Bronchial lymph node (tissue), 1 donor: ENCODE measurements around a stretch of chr3.

- PRO-cap: no peak
These were observed 57.4 kb downstream of the SH3BP5 start for GRCh38 chr3:15274926-15275417.

DNA sequence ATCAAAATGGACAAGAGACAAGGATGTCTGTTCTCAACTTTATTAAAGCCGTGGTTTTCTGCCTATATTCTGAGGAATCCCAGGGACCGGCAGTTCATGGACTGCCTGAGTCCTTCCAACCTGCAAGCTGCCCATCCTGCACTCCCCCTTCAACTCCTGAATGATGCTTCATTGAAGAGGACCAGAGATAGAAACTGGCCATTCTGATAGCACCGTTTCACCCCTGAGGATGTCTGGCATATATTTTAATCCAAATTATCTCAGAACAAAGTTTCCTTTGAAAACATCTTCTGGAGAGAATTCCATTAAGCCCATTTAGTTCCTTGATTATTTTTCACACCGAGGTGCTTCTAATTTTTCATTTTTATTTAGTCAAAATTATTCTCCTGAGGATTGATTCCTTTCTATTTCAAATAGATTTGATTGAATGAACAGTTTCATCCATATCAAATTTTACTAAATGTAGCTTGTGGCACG, 54.0 kb downstream of the SH3BP5 start:
- PRO-cap: no peak

GRCh38 chr3:15295369-15296158, 36.8 kb downstream of the SH3BP5 start:
- PRO-cap: no peak

DNA sequence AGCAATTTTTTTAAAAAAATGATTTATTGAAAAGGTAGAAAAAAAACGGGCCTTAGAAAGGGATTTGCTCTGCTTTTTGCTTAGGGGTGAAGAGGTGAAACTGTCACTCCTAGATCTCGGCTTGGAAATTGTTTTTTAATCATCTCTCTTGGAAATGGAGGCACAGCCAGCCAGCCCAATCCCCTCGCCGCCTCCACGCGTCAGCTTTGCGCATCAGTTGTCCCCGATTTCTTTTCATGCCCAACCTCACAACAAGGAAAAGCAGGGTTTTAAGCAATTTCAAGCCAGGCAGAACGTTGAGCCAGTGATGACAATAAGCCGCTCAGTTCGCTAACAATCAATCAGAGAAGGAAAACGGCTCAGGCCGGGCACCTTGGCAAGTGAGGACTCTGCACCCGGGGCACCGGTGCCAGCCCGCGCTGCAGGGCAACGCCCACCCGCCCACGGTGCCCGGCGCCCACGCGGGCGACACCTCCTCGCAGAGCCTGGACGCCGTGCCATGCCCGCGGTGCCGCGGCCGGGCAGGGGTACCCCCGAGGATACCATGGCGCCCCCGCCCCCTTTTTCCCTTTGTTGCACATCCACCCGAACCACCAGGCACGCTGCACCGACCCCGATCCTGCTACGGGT, 859 bp downstream of the SH3BP5 start:
- PRO-cap: bidirectional peak, plus-strand start at position 340 of the sequence, minus-strand start at position 242 of the sequence; bidirectional peak, plus-strand start outside the sequence, minus-strand start at position 382 of the sequence

DNA sequence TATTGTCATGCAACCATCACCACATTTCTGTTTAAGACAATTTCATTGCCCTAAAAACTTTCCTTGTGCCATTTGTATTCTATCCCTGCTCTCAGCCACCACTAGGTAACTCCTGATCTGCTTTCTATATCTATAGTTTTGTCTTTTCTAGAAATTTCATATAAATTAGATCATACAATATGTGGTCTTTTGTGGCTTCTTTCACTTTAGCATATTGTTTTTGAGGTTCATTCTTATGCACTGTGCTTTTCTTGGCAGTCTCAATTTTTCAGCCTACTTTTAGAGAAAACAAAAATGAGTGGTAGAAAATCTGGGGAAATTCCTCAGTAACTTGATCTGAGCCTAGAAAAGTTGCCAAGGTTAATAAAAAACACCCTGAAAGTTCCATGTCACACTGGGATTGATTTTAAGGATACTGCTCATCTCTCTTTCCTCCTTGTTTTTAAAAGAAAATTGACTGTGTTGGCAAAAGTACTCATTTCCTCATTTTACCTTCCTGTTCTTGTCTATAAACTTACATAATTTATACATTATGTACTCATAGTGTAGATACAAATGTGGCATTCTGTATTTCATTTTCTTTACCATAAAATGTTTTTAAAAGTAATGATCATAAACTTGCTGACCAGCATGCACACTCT, 28.4 kb upstream of the SH3BP5 start:
- PRO-cap: unidirectional peak, plus-strand start at position 392 of the sequence

DNA sequence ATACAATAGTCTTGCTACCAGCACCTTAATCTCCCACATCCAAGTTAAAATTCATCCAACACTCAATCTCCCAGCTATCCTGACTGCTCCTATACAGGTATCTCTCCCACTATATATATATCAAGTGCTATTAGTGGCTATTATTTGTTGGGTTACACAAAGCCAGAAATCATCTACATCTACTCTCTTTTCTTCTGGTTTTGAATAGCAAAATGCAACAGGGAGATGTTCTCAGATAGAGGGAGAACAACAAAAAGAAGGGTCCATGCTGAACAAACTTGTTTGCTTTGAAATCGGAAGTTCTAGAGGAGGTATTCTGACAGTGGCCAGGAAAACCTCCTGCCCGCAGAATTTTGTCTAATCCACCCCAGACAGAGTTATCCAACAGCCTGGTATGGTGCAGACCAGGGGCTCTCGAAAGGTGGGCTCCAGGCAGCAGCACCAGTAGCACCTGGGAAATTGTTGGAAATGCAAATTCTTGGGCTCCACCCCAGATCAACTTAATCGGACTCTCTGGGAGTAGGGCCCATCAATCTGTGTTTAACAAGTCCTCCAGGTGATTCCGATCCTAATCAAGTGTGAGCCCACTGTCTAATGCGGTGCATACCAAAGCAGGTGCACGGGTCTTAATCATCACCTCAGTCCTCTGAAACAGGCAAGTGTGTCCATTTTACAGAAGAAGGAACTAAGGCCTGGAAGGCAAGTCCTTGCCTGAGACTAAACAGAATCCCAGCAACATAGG, 51.3 kb downstream of the BTD start:
- PRO-cap: no peak

DNA sequence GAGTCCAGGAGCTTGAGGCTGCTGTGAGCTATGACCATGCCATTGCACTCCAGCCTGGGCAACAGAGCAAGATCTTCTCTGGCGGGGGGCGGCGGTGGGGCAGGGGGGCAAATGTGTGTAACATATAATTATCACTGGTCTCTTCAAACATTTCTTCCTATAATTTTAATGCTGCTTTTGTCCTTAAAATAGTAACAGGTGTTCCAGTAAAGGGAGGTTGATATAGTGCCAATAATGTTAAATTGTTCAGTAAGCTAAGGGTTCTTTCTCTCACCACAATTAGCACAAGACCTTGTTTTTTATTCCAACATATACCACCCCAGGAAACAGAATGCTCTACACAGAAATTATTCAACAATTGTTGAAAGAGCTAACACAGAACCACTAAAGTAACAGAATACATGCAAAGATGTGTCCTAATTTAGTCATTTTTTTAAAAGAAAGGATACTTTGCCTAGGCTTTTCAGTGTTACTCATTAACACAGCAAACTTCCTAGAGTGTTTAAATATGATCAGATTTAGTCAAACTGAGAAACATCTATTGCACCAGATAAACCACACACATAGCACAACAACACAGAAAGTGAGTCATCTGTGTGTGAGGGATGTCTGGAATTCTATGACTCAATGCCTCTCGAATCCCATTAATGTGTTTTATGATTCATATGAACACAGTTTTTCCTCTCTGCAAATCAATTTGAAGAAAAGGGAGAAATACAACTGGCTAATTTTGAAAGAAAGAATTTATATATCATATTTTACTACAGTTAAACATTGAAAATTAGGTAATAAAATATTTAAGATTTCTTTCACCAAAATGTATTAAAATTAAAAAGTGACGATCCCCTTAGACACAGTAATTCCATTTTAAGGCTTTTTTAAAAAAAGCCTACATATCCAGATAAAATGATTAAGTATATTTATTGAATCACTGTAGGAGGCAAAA, 28.9 kb downstream of the ANKRD28 start:
- PRO-cap: no peak

GRCh38 chr3:15797074-15797639, 622 bp downstream of the ANKRD28 start:
- PRO-cap: unidirectional peak, plus-strand start at chr3:15797264; unidirectional peak, minus-strand start at chr3:15797613

- PRO-cap: unidirectional peak, plus-strand start at chr3:16048946
These were observed 125.9 kb upstream of the GALNT15 start for GRCh38 chr3:16048486-16049101.

DNA sequence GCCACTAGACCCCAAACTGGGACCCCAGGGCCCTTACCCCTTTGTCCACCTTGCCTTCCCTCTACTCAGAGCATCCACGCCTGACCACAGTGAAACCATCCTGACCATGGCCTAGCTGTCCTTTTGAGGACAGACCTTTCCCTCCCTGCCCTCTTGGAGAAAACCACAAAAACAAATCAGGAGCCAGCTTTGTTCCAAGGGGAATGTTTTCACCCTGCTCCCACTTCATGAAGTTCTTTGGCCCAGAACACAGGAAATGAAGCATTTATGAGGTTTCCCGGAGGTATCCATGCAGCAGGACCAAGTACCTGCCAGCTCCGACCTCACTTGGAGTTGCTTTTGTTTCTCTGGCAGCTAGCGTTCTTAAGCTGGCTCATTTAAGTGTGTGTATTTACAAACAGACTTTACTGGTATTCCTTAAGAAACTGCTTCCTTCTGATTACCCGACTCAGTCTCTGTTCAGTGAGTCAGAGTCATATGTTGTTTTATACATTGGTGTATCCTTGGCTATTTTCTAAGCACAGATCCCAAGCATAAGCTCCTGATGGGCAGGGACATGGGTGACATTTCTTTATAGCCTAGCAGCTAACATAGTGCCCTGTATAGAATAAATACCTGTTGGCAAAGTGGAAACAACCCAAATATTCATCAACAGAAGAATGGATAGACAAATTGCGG, 34.0 kb upstream of the GALNT15 start:
- PRO-cap: bidirectional peak, plus-strand start at position 303 of the sequence, minus-strand start at position 99 of the sequence

GRCh38 chr3:16227609-16228084, 37.1 kb downstream of the DPH3 start:
- PRO-cap: no peak

DNA sequence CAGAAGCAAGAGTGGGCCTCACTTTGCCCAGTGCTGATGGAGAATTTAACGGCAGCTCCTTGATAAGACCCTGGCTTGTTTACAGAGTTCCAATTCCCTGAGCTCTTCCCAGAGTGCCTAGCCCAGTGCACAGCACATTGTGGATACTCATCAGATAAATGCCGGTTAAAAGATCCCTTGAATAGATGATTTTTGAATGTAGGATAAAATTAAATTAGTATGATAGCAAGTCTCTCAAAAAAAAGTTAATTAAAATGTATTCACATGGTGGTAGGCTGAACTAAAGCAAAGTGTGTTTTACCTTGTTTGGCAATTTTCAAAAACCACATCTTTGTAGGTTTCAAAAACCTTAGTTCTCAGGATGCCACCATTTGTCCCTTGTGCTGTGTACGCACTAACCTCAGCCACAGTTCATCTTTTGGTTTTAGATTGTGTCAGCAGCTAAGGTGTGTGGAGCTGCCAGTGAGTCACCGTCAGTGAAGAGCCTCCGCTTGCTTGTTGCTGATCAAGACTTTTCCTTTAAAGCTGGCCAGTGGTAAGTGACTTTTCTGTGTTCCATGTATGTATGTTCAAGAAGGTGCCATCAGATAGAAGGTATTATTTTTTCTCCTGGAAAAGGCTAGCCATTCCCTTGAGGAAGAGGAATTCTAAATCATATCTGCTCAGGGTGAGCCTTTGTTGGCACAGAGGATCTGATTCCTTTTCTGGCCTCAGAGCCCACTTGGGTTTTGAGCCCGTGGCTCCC, 21.1 kb downstream of the OXNAD1 start:
- PRO-cap: unidirectional peak, plus-strand start at position 371 of the sequence; bidirectional peak, plus-strand start at position 462 of the sequence, minus-strand start at position 416 of the sequence

GRCh38 chr3:16297878-16298755, 33.1 kb downstream of the OXNAD1 start:
- PRO-cap: no peak

DNA sequence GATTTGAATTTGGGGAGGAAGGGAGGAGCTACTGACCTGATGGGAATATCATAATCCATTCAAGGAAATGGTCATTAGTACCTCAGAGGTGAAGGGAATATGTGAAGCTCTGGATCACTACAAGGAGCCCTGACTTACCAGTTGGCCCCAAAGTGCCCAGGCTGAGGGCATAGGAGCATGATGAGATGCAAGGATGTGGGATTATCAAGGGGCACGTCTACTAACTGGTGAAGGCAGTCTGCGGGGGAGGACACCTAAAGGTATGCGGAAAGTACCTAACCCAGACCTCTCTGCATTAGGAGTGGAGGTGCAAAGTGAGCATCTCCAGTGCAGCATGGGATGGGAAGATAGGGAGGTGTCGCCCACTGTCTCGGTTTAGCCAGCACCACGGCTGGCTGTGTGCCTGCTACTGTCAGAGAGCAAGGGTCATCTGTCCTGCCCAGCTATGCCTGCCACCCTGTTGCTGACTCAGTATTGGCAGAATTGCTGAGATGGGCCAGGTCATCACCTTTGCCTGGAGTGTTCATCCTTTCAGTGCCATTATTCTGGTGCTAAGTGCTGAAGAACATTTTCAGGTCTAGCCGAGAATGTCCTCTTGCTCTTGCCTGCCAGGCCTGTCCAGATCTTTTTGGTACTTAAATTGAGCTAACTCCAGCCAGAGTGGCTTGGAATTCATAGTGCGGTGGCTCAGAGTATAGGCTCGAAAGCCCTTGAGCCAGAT, 40.1 kb downstream of the OXNAD1 start:
- PRO-cap: no peak

DNA sequence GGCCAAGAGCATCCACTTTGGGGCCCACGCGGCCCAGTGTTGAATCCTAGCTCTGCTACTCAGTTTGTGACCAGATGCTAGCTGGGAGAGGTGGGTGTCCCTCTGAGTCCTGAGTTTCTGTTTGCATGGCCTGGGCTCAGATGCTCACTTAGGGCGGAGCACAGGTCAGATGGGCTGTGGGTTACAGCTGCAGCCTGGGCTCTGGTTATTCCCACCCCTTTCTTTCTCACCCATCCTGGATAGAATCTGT, 44.9 kb upstream of the PLCL2 start:
- PRO-cap: no peak

DNA sequence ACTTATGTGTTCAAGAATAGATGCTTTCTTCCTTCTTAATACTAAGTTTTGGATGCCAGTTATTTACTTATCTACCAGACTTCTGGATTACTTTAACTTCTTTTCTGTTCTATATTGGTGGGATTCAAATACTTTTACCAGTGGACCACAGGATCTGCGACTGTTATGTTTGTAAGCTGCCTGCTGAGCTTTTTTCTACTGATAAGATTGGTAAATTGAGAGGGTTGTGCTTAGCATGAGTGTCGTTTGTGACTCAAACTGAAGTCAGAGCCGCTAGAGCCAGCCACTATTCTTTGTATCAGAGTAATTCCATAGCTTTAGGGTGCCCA, 5.8 kb downstream of the PLCL2 start:
- PRO-cap: no peak

DNA sequence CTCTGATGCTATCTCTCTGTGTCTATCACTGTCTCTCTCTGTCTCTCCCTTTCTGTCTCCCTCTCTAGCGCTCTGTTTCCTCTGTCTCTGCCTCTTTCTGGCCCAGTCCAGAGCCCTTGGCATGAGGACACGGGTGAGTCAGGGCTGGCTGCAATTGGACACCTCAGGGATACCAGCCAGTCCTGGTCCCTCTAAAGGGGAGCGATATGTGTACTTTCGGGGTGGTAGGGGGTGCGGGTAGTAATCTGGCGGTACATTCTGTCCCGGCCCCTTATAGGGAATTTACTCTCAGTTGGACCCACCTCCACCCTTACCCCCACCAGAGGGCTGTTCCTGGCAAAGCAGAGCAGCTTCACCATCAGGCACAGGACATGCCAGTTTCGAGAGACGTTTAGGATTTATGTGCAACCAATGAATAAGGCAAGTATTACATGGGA, 255.9 kb downstream of the PLCL2 start:
- PRO-cap: no peak

DNA sequence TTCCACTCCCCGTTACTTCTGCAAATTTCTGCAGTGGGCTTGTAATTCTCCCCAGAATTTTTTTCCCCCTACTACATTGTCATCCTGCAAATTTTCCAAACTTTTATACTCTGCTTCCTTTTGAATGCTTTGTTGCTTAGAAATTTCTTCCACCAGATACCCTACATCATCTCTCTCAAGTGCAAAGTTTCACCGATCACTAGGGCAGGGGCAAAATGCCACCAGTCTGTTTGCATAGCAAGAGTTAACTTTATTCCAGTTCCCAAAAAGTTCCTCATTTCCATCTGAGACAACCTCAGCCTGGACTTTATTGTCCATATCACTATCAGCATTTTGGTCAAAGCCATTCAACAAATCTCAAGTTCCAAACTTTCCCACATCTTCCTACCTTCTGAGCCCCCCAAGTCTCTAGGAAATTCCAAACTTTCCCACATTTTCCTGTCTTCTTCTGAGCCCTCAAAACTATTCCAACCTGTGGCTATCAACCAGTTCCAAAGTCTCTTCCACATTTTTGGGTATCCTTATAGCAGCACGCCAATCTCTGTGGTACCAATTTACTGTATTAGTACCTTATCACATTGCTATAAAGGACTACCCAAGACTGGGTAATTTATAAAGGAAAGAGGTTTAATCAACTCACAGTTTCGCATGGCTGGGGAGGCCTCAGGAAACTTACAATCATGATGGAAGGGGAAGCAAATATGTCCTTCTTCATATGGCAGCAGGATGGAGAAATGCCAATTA, 307.5 kb downstream of the TBC1D5 start:
- PRO-cap: no peak

GRCh38 chr3:17708511-17708969, 33.9 kb downstream of the TBC1D5 start:
- PRO-cap: no peak

DNA sequence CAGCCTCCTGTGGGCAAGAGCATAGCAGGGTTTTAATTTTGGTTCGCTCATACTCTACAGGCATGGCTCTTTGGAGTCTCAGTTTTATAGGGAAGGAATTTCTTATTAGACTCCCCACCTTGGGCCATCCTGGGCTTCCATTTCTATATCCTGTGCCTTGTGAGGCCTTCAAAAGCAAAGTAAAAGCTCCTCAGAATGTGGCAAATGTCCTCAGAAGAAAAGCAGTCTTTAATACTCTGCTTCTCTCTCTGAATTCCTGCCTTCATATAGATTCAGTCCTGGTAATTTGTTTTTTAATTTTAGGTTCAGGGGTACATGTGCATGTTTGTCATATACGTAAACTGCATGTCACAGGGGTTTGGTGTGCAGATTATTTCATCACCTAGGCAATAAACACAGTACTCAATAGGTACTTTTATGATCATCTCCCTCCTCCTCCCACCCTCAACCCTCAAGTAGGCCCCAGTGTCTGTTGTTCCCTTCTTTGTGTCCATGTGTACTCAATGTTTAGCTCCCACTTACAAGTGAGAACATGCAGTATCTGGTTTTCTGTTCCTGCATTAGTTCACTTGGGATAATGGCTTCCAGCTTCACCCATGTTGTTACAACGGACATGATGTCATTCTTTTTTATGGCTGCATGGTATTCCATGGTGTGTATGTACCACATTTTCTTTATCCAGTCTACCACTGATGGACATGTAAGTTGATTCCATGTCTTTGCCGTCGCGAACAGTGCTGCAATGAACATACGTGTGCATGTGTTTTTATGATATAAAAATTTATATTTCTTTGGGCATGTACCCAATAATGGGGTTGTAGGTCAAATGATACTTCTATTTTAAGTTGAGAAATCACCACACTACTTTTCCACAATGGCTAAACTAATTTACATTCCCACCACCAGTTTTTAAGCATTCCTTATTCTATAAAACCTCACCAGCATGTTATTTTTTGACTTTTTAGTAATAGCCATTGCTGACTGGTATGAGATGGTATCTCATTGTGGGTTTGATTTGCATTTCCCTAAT, 16.7 kb downstream of the TBC1D5 start:
- PRO-cap: no peak